Zone of skin (tissue), 1 donor: ENCODE measurements around a stretch of chr1.

DNA sequence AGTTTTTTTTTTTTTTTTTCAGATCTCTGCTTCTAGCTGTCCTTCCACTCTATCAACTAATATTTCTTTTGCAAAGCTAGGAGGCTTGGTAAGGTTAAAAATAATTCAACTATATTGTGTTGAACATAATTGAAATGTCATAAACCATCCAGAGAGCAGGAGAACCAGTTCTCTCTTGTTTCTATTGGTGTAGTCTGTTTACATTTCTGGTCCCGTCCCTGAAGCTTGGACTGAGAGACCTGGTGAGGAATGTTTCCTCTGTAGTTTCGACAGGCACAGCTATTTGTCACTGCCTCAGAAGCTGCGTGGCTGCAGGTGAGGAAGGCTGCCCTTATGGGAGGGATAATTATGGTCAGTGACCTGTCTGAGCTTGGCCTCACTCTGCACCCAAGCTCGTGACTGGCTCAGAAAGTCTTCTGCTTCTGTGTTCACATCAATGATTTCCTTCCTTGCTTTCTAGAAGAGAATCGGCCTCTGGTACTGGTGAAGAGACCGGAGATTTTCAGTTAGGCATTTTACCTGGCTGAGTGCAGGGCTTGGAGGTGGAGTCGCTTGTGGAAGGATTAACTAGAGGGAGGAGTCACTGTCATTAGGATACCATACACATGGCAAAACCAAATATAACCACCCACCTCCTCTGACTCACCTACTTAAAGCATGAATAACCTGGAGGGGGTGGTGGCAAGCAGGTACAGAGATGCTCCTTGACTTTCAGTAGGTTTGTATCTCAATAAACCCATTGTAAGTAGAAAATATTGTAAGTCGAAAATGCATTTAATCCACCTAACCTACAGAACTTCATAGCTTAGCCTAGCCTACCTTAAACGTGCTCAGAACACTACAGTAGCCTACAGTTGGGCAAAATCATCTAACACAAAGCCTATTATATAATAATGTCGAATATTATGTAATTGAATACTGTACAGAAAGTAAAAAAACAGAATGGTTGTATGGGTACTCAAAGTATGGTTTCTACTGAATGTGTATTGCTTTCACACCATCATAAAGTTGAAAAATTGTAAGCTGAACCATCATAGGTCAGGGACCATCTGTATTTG is 20.0 kb upstream of the WDR26 start:
- RRBS, result no CpG with 5 or more reads among the region's 10 CpGs

GRCh38 chr1:224457423-224457681 is 22.8 kb upstream of the WDR26 start:
- RRBS, result no CpG with 5 or more reads among the region's 4 CpGs

DNA sequence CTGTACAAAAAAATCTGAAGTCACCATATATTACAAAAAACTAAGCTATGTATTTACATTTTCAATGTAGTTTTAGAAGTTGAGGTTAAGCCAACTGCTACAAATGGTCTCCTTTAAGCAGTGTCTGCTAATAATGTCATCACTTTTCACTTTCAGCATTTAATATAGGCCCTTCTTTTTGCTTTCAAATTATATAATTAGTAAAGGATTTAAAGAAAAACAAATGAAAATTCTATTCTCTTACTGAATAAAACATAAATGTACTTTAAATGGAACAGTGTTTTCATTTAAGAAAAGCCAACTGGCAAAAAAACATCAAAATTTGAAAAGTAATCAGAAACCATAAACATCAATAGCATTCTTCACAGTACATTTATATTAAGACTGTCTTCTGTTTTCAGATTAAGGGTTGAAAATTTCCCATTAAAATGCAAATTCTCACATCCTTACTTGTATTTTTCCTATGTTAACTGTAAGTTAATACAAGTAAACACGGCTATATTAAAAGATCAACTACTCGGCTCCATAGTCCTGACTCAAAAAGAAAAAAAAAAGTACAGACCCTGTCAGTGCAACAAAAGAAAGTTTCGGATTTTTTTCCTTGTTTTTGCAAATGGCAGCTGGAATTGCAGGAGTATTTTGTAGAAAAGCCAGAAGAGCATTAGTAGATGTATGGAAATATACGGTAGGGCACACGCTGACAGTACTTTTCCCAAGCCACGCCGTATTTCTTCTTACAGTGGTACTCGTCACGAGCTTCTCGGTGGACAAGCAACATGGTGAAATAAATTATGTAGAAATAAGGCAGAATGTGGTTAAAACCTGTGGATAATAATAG is 25.0 kb downstream of the LBR start:
- RRBS, result no CpG with 5 or more reads among the region's 10 CpGs

- RRBS, result no CpG with 5 or more reads among the region's 12 CpGs
Observed at GRCh38 chr1:225412698-225413506, 14.9 kb downstream of the LBR start.

DNA sequence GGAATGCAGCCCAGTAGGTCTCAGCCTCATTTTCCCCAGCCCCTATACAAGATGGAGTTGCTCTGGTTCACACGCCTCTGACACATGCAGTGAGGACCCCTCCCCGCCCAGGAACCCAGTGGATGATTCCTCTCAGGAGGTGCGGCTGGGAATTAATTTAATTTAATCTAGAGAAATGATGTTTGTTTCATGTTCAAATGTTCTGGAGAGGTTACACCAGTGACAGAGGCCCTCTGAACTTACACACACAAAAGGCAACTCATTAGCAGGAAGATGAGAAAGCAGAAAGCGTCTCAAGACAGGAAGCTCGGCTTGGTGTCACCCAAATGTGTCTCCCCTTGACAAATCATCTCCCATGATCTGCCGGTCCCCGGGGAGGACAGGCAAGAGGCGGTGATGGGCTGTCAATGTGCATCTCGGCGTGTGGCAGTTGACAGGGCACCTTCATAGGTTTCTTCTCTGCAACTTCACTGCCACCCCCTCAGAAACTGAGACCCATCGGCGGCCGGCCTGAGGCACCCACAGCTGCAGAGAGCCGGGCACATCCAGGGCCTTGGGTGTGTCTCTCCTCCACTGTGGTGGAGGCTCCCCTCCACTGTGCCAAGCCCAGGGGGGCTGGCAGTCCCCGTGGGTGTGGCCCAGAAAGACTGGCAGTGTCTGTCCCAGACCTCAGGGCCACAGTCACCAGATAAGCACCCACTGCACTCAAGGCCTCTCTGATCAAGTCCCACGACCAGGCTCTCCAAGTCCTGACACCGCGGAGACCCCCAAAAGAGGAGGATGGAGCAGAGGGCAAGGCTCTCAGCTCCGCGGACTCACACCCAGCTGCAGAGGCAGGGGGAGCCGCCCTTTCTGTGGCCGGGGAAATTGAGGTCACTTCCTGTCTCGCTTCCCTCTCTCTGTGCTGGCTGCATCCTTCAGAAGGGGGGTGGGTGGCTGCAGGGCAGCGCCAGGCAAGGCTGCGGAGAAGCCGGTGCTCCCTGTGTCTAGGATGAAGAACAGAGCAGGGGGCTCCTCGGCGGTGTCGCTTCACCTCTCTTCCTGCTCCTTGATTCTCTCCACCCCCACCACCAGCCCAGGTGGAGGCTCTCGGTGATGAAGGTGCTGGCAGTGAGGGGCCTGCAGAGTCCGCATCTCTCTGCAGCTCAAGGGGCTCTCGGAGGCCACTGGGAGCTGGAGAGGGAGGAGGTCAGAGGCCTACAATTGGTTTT is 39.5 kb upstream of the LBR start:
- RRBS, result 42% methylated on average over 5 of the region's 32 CpGs

DNA sequence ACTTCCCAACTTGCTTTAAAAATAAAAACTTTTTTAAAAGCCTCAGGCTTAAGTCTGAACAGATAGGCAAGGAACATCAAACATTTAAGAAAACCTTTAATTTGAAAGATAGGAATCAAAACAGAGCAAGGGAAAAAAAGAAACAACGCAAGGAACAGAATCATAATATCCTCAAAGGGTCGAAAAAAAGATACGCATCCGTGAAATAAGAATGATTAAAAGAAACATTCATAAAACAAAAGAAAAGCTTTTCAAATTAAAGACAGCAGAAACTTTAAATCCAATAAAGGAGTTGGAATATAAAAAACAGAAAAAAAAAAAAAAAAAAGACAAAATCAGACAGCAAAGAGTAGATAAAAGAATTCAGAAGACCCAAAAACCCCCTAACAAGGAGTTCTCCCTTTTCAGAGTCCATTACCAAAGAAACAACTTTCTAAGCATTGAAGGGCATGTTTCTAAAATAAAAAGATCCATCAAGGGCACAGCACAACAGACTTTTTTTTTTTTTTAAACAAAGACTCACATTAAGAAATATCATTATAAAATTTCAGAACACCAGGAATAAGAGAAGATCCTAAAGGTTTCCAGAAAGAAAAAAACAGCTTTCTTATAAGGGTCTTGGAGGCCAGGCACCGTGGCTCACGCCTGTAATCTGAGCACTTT is 44.9 kb downstream of the ENAH start:
- RRBS, result no CpG with 5 or more reads among the region's 6 CpGs

DNA sequence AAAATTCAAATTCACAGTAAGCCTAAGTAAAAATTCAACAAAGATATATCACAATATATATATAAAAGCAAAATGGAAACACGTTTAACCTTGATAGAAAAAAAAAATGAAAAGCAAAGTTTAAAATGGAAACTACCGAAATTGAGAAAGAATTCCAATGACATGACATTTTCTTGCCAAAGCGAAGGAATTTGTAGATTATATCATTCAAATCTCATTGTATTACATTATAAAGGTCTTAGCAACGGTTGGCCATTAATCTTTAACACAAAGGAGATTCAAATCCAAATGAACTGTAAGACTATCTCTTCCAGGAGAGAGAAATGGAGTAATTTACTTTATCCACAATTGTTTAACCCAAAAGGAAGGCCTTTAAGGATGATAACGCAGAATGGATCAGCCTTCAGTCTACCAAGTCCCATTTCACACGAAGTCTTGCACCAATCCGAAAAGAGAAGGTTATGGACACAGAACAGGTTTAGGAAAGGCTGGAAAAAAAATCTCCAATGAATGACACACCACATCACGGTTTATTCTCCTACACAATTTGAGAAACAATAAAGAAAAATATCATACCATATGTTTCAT is 1.5 kb downstream of the ENAH start:
- RRBS, result no CpG with 5 or more reads among the region's 8 CpGs

- RRBS, result no CpG with 5 or more reads among the region's 21 CpGs
Observed at GRCh38 chr1:225777974-225778761, 542 bp downstream of the SRP9 start.

DNA sequence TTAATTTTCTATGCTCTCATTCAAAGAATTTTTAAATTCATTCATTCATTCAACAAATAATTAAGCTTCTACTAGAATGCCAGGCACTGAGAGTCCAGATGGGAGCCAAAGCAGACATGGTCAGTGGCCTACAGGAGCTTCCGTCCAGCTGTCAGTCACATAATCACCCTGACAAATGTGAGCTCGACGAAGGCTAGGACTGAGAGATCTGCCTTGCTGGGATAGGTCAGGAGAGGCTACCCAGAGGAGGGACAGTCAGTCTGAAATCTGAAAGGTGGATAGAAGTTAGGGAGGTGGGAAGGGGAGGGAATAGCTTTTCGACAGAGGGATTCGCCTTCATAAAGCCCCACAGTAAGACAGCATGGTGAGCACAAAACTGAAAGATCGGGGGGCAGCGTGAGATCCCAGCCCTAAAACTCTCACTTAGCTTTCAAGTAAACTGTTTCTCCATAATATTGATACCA is 8.3 kb downstream of the EPHX1 start:
- RRBS, result no CpG with 5 or more reads among the region's 7 CpGs

GRCh38 chr1:225843222-225844058 is 33.5 kb downstream of the EPHX1 start:
- RRBS, result no CpG with 5 or more reads among the region's 8 CpGs

- RRBS, result no CpG with 5 or more reads among the region's 3 CpGs
Observed at GRCh38 chr1:225899192-225899926, 10.4 kb upstream of the LEFTY1 start.

GRCh38 chr1:225908694-225909218 is 15.3 kb downstream of the PYCR2 start:
- RRBS, result no CpG with 5 or more reads among the region's 5 CpGs

GRCh38 chr1:226121206-226122032 is 58.9 kb downstream of the H3-3A start:
- RRBS, result under 1% methylated on average over 26 of the region's 89 CpGs

- RRBS, result no CpG with 5 or more reads among the region's 7 CpGs
Observed at GRCh38 chr1:226123566-226124049, 61.1 kb downstream of the H3-3A start.

DNA sequence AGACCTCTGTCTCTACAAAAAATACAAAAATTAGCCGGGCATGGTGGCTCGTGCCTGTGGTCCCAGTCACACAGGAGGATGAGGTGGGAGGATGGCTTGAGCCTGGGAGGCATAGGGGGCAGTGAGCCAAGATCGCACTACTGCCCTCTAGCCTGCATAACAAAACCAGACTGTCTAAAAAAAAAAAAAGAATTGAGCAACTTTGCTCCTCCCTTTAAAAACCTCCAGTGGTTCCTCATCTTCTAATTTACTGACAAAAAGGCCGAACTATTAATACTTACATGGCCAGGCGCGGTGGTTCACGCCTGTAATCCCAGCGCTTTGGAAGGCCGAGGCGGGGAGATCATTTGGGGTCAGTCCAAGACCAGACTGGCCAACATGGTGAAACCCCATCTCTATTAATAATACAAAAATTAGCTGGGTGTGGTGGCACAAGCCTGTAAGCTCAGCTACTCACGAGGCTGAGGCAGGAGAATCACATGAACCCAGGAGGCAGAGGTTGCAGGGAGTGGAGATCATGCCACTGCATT is 4.4 kb downstream of the ACBD3 start:
- RRBS, result no CpG with 5 or more reads among the region's 11 CpGs

- RRBS, result no CpG with 5 or more reads among the region's 23 CpGs
Observed at GRCh38 chr1:226209198-226210045, 14.0 kb upstream of the MIXL1 start.

DNA sequence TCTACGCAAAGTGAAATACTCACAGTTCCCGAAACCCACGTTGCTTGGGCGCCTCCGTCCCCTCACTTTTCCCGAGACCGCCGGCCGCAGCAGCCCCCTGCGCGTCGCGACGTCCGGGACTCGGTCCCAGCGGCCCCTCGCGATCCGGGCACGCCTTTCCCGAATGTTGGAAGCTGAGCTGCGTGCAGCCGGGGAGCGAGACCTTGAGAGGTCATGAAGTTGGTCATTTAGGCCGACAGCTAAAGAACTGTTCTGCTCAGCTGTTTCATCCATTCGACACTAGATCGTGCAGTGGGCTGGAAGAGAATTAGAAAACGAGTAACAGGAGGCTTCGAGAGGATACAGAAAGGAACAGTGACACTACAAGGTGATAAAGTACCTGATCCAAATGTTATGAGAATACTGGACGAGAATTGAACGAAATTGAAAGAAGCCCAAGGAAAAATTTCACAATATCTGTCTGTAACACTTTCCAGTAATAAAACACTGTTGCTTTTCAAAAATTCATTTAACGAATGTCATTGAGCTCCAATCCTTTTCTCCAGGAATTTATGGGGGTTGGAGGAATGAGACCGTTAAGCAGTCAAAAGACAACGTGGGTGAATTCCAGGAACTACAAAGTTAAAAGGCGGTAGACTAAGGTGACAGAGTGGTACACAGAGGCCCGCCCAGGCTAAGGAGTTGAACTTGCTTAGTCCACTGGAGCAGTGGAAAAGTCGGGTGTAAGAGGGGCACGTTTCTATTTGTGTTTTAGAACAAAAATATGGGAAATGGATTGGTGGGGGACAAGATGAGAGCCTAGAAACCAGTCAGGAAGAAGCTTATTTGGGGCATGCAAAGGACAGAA is 862 bp upstream of the LIN9 start:
- RRBS, result under 1% methylated on average over 8 of the region's 39 CpGs

GRCh38 chr1:226390152-226390728 is 17.7 kb downstream of the PARP1 start:
- RRBS, result 91% methylated on average over 3 of the region's 10 CpGs

DNA sequence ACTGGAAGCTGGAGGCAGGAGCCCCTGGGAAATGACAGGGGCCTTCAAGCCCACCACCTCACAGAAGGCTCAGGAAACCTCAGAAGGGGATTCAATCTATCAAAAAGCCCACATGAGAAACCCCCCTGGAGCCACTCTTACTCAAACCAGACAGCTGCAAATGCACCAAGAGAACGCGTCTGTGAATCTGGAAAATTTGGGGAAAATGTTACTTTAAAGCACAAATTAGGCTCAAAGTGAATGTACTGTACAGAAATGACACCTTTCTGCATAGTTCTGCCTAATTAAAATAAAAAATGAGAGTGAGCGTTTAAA is 912 bp downstream of the PARP1 start:
- RRBS, result no CpG with 5 or more reads among the region's 3 CpGs

DNA sequence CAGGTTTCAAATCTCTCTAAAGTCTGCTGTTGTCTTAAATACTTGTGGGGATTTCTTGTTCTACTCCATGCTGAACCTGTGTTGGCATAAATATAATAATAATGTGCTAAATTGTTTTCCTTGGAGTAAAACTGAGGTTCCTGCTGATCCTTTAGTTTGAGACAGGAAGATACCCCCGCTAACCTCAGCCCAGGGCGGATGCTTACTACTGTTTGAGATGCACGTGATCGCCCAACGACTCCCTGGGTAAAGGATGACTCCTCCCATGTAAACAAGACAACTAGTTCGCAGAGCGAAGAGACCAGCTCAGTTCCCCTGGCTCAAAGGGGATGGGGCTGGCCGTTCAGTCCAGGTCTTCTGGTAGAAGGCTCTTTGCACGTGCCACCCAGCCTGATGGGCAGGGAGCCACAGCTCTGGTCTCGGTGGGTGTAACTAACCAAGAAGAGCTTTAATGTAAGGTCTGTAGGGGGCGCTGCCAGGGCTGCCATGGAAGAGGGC is 49.3 kb upstream of the PARP1 start:
- RRBS, result no CpG with 5 or more reads among the region's 11 CpGs